Cerebral cortex (tissue), 2 donors: ENCODE data around the gene SHH.

- PRO-cap, 2 experiments = no peak in any of the 2 experiments
Measured at GRCh38 chr7:155490726-155491720, 33.1 kb downstream of the EN2 start.

DNA sequence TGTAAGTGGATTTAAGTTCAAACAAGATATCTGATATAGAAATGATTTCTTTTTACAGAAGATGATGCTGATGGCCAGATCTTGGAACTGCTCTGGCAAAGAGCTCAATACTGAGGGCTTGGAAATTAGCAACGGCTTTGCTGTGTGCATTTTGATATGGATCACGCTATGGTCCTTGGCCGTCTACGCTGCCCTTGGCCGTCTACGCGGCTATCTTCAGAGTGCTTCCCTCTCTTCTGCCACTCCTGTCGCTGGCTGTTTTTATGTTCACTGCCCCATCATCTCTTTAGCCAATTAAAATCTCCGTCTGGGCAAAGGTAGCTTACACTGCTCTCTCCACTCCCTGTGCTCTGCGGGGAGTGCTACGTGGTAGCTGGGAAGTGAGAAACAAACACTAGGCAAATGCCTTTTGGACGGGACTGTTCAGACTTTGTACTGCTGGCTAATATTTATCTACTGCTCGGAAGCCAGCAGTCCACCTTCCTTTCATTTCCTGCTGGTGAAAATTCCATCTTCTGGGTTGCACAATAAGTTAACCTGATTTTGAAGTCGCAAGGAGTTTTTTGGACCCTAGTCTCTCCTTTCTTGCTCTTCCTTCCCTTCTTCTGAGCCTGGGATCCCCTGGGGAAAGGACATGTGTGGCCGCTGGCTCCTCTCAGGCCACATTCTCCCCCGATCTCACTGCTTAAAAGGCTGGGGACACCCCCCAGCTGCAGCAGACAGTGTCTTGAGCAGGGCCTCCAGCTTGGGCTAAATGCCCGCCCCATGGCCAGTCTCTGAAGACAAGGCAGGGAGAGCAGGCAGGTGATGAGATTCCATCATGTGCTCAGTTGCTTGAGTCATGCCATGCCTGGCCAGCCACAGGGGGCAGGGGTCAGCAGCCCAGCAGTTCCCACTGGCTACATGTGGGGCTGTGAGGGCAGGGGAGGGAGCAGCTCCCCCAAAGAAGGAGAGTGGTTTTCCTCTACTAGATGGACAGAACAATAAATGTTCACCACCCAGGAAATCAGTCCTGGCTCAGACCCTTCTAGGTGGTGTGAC, 25.6 kb upstream of the RBM33 start:
- PRO-cap, 2 experiments = no peak in any of the 2 experiments

DNA sequence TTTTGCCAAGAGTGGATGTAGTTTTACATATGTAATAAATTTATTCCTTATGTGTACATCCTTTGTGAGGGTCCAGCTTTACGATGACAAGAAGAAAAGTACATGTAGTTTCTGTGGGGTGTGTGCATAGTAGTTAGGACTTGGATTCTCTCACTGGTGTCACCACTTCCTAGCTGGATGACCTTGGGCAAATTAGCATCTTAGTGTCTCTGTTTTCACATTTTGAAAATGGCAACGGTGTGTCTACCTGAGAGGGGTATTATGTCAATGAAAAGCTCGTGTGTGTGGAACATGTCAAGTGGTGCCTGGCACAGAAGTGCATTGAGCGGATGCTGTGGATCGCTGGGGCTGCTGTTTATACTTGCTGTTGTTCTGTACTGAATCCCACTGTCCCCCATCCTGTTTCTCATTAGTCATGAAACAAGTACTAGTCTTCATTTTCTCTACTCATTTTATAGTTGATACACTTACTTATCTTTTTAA, 26.0 kb downstream of the RBM33 start:
- PRO-cap, 2 experiments = no peak in any of the 2 experiments

GRCh38 chr7:155713643-155714565, 69.4 kb downstream of the RBM33 start:
- PRO-cap, 2 experiments = no peak in any of the 2 experiments

DNA sequence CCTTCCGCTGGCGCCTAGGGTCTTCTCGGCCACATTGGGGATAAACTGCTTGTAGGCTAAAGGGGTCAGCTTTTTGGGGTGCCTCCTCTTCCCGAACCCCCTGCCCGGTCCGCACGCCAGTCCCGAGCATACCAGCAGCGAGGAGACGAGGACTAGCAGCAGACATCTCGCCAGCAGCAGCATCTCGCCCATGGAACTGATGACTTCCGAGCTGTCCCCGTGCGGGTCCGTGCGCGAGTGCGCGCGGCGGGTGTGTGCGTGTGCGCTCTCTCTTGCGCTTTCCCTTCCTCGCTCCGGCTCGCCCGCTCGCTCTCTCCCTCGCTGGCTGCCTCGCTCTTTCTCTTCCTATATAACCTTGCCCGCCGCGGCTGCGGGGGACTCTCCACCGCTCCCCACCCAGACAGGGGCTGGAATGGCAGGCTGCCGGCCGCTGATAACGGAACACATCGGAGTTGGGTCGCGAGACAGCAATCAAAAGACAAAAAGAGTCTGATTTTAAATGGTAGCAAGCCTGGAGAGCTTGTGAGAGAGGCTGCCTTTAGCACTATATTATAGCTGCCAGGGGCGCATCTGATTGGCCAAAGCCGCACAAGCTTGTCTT, at the start of gene SHH:
Gene SHH, minus strand, starts transcription at position 524 of the 601 bp plus-strand sequence.
- PRO-cap, 2 experiments = peak in 1 of 2 experiments; most common plus-strand start position 277 of the sequence (in 1); most common minus-strand start position 198 of the sequence (in 1)

- PRO-cap, 2 experiments = no peak in any of the 2 experiments
Measured at GRCh38 chr7:155843941-155844732, 31.9 kb upstream of the SHH start.

GRCh38 chr7:155917131-155917764, 105.0 kb upstream of the SHH start:
- PRO-cap, 2 experiments = no peak in any of the 2 experiments

DNA sequence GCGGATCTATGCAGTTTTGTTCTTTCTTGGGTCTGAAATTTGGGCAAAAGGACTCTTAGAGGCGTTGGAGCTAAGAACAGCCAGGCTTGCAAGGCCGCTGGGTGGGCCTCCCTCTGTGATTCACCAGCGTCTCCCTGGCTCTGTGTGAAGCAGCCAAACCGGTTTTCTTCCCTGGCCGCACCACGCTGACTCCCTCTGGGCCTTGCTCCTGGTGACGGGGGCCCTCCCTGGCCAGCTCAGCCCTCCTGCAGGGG, 109.7 kb upstream of the SHH start:
- PRO-cap, 2 experiments = no peak in any of the 2 experiments

DNA sequence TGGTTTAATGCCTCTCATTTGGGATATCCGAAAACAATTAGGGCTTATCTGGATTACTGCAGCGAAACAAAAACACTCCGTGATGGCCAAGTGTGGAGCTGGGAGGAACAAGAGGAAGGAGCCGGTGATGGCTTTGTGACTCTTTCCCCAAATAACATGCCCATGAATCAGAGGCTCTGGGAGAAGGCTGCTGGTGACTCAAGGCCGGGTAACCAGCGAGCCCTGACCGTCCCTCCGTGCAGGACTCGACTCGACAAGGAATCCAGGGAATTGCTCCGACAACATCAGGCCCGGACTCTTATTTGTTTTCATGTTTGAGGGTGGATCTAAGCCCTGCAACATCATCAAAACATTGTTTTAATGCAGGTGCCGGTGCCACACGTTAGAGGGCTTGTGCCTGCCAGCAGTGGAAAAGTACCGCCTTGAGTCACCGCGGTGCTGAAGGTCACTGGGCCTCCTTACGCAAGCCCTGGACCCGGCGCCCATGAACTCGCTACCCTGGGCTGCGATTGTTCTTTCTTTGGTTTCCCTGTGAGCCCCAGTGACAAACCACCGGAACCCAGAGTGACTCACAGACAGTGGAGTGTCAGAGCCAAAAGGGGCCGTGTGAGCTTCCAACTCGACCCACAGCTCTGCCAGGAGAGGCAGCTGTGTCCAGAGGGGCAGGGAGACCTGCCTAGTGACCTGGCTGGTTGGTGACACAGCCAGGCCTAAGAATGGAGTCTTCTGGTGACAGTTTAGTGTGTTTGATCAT, 139.3 kb upstream of the SHH start:
- PRO-cap, 2 experiments = no peak in any of the 2 experiments

- PRO-cap, 2 experiments = no peak in any of the 2 experiments
Measured at GRCh38 chr7:156606248-156606573, 34.4 kb upstream of the RNF32 start.

DNA sequence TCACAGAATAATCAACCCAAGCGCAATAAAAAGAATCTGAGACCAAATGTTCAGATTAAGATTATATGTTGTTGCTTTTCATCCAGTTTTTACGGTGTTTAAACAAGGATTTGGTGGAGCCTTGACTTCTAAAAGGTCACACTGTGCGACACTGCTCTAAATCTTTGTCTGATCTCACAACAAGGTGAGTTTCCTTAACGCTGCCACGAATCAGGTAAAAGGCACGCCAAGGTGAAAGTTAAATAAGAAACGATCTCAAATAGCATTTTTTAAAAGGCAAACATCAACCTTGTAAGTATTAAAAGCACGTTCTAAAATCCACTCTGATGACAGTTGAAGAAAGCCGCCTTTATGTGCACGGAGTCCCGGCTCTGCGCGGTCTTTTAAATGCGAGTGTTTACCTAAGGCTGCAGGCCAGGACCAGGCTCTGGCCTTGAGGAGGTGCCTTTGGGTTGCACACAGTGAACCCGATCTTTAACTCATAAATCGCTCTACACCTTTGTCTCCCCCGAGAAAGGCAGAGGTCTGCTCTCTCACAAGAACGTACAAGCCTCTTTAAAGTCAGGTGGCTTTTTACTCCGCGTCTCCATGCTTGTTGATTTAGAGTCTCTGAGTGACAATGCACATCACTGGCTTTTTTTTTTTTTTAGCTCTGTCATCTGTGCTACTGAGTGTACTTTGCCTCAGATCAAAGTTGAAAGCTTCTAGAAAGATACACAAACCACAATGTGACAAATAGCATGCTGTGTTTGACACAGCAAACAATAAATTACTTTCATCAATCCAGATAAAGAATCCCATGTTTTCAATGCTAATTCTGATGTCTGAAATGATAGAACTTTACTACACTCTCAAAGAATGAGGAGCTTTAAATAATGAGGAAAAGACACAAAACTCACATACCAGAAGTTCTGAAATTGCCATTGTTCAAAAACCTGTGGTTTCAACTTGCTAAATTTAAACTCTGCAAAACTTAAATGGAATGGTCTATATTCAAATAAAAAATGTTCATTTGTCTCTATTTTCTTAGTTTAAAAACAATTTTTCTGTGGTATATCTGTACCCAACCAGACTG, 25.9 kb upstream of the RNF32 start:
- PRO-cap, 2 experiments = no peak in any of the 2 experiments

- PRO-cap, 2 experiments = no peak in any of the 2 experiments
Measured at GRCh38 chr7:156615464-156616134, 25.0 kb upstream of the RNF32 start.

- PRO-cap, 2 experiments = peak in 1 of 2 experiments; most common minus-strand start chr7:156640592 (in 1)
Measured at GRCh38 chr7:156640354-156640637, 278 bp upstream of the RNF32 start.

GRCh38 chr7:156818152-156818618, 74.8 kb downstream of the LMBR1 start:
- PRO-cap, 2 experiments = no peak in any of the 2 experiments

DNA sequence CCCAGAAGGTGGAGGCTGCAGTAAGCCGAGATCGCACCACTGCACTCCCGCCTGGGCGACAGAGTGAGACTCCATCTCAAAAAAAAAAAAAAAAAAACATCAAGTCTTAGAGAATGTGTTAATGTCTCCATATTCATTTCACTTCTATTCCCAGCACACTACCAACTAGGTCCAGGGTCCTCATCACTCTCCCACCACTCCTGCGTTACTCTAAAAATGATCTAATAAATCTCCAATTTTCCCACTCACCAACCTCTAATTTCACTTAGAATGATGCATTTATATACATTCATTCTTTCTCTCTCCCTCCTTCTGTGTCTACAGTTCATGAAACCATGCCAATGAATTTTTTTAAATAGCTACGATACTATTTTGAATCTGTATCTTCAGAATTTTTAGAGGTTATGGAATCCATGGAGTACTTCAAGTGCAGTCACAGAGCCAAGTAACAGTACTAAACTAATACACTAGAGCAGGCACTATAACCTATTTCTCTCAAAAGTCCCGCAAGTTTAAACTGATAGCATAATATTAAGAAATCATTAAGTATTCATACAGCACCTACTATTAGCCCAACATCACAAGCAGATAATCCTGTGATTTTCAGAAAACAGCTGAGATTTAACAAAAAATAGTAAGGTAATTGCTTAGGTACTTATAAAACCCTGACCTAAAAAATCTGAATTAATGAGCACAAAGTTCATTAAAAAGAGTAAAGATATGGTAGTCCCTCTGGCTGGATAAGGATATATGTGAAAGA, 57.2 kb downstream of the LMBR1 start:
- PRO-cap, 2 experiments = no peak in any of the 2 experiments

GRCh38 chr7:157006461-157006893, 4.0 kb downstream of the MNX1 start:
- PRO-cap, 2 experiments = no peak in any of the 2 experiments

- PRO-cap, 2 experiments = no peak in any of the 2 experiments
Measured at GRCh38 chr7:157018917-157019695, 8.6 kb upstream of the MNX1 start.

- PRO-cap, 2 experiments = no peak in any of the 2 experiments
Measured at GRCh38 chr7:157192090-157192629, 53.4 kb downstream of the UBE3C start.

GRCh38 chr7:157203823-157204636, 65.3 kb downstream of the UBE3C start:
- PRO-cap, 2 experiments = no peak in any of the 2 experiments

GRCh38 chr7:157309864-157310655, 26.7 kb upstream of the DNAJB6 start:
- PRO-cap, 2 experiments = no peak in any of the 2 experiments